Hair follicular keratinocyte (primary cell): ENCODE measurements around a stretch of chr7.

- RAMPAGE, long total RNA = no peak
Observed at GRCh38 chr7:30484-30823, 161.9 kb upstream of the FAM20C start.

- RAMPAGE, long total RNA = no peak
Observed at GRCh38 chr7:65631-65981, 126.8 kb upstream of the FAM20C start.

- RAMPAGE, long total RNA = no peak
Observed at GRCh38 chr7:119076-119923, 73.1 kb upstream of the FAM20C start.

- RAMPAGE, long total RNA = no peak
Observed at GRCh38 chr7:187047-187713, 5.2 kb upstream of the FAM20C start.

GRCh38 chr7:189641-190515 is 2.5 kb upstream of the FAM20C start:
- RAMPAGE, long total RNA = no peak

- RAMPAGE, long total RNA = no peak
Observed at GRCh38 chr7:195476-196025, 3.2 kb downstream of the FAM20C start.

- RAMPAGE, long total RNA = no peak
Observed at GRCh38 chr7:200838-201256, 8.5 kb downstream of the FAM20C start.

- RAMPAGE, long total RNA = no peak
Observed at GRCh38 chr7:214923-215290, 22.5 kb downstream of the FAM20C start.

DNA sequence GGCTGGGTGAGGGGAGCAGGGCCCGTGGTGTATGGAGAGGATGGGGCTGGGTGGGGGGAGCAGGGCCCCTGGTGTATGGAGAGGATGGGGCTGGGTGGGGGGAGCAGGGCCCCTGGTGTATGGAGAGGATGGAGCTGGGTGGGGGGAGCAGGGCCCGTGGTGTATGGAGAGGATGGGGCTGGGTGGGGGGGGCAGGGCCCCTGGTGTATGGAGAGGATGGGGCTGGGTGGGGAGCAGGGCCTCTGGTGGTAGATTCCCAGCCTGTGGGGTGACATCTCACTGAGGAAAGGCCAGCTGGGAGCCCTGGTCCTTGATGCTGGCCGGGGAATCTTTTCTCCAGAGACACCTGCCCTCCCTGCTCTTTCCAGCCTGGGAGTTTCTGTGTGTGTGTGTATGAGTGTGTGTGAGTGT is 23.9 kb downstream of the FAM20C start:
- RAMPAGE, long total RNA = no peak

DNA sequence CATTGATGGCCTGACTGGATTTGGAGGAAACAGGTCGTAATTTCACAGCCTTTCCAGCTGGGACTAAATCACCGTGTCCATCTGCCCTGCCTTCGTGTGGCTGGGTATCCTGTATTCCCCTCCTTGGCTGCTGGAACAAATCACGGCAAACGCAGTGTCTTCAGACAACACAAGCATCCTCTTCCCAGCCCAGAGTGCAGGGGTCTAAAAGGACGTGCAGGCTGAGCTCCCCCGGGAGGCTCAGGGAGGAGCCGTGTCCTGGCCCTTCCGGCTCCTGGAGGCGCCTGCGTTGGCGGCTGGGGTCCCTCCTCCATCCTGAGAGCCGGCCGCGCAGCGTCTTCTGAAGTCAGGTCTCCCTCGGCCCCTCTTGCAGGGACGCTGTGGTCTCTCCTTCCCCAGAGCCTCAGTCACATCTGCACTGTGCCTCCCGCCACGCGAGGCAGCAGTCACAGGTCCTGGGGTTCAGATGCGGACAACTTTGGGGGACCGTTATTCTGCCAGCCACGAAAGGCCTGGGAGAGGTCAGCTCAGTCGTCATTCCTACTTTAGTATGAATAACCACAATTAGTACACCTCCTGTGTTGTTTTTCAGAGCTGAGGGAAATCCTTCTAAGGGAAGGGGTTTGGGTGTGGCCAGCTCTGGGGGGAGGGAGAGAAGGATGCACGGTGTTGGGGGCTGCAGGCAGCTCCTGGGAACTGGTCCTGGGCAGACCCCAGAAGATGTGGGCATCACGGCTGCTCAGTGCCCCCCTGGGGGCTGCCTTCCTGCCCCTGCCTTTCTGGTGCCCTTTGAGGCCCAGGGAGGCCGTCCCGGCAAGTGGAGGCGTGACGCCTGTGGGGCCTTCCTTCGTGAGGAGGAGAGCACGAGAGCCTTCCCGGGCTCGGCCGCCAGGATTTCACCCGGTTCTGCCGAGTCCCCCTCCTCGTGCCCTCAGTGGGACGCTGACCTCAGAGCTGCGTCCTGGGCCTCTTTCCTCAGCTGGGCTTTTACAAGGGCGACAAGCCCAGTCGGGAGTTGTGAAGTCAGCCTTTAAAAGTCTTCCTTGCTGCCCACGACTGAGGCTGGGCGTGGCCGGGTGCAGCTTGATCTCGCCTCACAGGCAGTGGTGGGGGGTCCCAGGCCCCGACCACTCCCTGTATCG is 41.3 kb downstream of the FAM20C start:
- RAMPAGE, long total RNA = no peak

DNA sequence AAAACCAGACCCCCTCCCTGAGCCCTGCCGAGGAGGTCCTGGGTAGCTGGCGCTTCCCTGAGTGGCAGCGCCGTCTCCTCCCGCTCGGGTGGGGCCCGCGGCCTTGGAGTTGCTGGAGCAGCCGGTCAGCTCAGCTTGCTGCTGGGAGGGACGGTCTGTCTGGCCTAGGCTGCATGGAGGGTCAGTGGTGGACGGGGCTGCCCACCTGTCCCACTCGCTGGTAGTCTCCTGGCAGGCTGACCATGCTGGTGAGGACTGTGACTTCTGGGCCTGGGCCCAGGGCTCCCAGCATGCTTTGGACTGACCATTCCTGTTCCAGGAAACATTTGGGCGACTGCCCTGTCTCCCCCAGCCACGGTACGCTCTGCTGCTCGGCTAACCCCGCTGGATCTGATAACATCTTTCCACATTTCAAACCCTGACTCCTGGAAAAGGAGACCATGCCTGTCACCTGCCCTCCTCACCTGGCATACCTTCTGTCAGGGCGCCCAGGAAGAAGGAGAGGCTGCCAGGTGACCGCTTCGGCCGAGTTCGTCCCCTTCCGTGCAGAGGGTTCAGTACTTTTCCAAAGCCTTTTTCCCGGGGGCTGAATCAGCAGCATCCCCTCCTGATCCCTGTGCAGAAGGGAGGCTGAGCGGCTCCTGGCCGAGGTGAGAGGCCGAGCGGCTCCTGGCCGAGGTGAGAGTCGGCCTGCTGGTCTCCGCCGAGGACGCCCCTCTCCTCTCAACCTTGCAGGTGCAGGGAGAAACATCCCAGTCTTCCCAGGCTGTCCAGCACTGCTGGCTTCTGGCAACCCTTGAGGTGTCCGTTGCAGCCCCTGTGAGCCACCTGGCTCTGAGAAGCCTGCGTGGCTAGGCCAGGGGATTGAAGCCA is 43.4 kb downstream of the FAM20C start:
- RAMPAGE, long total RNA = no peak

- RAMPAGE, long total RNA = no peak
Observed at GRCh38 chr7:259499-260390, 30.2 kb upstream of the FOXL3 start.

DNA sequence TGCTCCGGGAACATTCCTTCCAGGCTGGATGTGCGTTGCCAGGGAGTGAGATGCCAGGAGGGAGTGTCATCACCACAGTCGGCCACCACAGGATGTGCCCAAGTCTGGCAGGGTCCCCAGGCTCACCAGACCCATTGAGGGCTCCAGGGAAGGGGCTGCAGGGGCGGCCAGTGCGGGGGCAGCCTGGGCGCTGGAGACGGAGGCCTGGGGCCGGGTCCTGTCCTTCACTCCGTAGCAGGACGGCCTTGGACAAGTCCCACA is 63.9 kb downstream of the FOXL3 start:
- RAMPAGE, long total RNA = no peak

DNA sequence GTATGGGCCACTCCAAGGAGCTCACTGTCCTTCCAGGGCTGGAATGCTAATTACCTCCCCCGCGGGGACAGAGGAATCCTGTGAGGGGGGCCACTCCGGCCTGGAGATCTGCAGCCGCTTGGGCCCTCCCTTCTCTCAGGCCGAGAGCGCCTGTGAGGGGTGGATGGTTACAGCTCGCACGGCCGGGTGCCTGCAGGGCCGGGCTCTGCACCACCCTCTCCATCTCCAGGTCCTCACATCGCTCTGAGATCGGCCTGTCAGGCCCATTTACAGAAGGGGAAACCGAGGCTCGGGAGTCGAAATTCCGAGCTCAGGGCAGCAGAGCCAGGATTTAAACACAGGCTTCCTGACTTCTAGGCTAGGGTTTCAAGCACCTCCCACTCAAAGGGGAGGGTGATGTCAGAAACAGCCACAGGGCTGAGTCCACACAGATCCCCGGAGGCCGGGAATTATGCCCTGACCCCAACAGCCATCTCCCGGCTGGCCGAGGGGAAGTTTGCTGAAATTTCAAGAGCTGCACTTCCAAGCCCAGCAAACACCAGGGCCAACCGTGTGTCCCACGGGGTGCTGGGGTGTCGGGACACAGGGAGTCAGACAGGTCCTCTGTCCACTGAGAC is 59.0 kb downstream of the PDGFA start:
- RAMPAGE, long total RNA = no peak

DNA sequence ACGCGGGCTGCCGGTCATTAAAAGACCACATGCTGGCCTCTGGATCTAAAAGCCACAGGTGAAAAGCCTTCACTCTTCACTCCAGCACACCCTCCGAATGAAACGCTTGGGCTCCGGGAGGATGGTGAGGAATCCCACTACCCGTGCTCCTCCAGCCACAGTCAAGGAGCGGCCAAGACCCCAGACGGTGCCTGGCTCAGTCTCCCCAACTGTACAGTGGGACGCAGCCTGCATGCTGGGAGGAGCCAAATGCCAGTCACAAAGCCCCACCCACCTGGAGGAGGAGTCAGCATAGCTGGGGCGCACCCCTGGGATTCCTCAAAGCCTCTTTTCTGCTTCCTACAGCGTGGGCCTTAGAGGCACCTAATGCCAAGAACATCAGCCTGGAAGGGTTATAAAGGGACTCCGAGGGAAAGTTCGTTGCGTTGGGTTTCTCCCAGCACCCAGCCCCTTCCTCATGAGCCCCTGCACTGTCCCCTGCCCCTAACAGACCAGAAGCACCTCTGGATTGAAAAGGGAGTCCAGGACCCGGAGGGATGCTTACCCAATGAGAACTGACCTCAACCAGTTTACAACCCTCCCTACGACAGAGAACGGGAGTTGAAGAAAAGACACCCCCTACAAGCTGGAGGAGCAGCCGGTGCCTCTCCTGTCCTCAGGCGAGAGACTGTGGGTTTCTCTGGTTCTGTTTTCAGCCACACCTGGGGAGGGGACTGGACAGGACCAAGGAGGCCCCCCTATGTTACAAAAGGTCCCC is 4.7 kb downstream of the PDGFA start:
- RAMPAGE, long total RNA = no peak

- RAMPAGE, long total RNA = no peak
Observed at GRCh38 chr7:540020-540266, 20.3 kb upstream of the PDGFA start.

GRCh38 chr7:583554-584502 is 64.2 kb upstream of the PDGFA start:
- RAMPAGE, long total RNA = no peak

DNA sequence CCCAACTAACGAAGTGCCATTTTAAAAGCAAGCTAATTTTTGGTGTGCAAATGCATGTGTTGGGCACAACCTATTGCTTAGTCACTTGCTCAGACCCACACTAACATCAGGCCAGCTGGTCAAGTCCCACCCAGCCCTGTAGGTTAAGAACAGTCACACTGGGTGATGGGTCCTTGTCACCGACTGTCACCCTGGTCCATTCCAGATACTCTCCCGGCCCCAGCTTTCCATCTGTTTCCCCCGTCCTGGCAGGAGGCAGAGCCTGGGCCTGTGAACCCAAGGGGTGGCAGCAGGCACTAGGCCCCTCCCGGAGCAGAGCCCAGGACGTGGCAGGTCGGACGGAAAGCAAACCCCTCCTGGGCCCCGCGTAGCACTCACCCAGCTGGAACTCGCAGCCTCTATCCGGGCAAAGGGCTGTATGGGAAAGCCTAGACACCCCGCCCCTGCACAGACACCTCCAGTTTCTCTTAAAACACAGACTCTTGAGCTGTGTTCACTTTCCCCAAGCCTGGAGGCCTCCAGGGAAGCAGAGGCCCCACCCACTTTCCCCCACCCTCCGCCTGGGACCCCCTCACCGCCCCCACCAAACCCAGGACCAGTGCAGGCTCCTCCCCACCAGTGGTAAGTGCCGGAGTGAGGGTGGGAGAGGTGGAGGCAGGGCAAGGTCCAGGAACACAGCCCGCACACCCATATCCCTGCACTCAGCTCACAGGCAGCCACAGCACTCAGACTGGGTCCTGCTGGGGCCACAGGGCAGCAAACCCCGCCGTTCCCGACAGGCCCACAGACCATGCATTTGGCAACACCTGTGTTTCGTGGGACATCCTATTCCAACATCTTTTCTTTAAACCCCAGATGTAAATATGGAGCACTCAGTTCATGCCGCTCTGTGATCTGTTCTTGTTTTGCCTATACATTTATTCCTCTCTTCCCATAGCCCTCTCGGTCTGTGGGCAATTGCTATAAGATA is 98.1 kb upstream of the PDGFA start:
- RAMPAGE, long total RNA = no peak

DNA sequence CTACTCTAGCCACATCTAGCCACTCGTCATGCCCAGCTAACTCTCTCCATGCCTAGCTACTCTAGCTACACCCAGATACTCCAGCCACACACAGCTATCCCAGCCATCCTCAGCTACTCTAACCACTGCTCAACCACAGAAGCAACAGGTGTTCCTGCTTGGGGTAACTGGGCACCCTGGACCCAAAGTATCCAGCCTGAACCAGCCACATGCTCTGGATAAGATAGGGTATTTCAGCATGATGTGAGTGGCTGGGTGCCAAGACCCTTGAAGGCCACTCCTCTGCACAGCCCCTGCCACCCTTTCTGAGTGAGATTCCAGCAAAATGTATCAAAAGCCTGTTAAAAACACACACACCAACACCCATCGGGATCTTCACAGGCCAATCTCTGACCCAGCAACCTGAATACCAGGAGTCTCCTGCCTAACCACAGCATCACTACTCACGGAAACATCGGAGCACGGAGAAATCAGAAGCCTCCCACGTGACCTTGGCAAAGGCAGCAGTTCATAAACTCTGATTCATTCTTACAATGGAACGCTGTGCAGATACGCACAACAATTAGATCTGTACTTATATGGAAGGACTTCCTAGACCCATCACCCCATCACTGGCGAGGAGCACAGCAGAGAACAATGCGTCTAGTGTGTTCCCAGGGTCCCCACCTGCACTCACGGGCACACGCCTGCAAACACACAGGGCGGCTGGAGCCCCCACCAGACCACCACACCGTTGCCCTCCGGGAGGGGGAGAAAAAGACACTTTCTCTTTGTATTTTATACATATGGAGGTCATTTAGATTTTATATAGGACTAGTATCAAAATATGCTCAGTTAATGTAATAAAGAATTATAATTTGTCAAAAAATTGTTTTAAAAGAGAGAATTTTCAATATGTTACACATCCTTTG is 51.6 kb upstream of the DNAAF5 start:
- RAMPAGE, long total RNA = no peak

- RAMPAGE, long total RNA = no peak
Observed at GRCh38 chr7:728005-728385, 914 bp upstream of the PRKAR1B start.